Hair follicular keratinocyte (primary cell): ENCODE data around the genes NRTN, NDUFA11 and GPR108.

DNA sequence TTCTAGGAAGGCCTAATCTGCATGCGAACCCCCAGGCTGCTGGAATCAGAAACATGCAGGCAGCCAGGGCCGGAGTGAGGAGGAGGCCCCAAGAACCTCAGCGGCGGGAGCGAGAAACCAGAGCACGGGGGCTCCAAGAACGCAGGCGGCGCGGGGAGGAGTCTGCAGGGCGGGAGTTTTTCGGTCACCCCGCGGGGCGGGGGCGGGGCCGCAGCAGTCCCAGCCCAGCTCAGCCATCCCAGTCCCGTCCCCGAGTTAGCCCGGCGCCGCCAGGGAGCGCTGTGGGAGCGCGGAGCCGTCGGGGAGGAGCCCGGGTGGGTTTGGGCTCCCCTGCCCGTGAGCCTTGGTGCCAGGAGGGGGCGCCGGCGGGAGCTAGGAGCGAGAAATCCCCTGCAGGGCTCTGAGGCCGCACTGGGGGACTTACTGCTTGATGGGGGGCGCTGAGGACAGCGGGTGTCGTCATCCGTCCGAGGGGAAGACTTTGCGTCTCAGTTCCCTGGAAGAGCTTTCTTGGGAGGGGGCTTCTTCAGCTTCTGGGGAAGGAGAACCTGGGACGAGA lies 911 bp upstream of the NRTN start:
- RAMPAGE, long total RNA = no peak

DNA sequence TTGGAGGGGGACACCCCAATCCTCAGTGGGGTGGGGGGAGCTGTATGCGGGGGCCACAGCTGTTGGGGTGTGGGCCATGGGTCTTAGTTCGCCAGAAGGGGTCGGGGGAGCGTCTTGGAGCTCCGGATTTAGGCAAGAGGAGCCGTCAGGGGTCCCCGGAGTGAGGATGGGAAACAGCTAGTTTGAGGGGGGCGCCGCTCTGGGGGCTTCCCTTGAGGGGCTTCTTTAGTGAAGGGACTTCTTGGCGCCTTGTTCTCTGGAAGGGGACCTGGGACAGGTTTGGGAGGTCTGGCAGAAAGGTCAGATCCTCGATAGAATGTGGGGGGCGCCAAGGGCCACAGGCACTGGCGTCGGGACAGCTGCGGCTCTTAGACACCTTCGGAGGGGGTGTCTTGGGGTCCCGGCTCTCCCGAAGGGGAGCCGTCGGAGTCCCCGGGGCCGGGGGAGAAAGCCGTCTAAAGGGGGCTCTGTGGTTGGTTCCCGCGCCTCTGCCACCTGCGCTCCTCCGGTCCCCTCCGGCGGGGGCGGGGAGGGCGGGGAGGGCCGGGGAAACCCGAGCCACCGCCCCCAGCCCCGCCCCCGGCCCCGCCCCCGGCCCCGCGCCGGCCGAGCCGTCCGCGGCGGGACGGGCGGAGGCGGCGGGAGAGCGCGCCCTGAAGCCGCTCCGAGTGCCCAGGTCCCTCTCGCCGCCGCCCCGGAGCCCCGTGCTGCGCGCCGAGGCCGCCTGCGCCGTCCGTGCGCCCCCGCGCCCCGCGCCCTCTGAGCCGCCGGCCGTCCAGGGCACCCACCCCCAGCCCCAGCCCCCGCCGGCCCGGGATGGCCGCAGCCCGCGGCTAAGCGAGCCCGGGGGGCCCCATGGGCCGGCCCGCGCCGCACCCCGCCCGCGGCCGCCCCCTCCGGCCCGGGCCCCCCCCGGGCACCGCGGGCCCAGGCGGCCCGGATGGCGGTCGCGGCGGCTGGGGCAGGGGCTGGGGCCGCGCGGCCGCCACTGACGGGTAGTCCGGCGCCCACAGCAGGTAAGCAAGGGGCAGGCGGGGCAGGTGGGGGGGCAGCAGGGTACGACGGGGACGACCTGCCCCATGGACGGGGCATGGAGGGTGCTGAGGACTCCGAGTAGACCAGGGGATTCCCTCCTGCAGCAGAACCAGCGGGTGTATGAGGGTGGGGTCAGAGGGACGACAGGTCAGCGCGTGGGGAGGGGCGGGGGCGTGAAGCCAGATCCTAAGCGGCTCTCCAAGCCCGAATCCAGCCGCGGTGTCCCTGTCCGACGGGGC lies at the start of gene NRTN:
Gene NRTN, plus strand, starts transcription at position 632 of the 1,274 bp plus-strand sequence.
- RAMPAGE, long total RNA = no peak

DNA sequence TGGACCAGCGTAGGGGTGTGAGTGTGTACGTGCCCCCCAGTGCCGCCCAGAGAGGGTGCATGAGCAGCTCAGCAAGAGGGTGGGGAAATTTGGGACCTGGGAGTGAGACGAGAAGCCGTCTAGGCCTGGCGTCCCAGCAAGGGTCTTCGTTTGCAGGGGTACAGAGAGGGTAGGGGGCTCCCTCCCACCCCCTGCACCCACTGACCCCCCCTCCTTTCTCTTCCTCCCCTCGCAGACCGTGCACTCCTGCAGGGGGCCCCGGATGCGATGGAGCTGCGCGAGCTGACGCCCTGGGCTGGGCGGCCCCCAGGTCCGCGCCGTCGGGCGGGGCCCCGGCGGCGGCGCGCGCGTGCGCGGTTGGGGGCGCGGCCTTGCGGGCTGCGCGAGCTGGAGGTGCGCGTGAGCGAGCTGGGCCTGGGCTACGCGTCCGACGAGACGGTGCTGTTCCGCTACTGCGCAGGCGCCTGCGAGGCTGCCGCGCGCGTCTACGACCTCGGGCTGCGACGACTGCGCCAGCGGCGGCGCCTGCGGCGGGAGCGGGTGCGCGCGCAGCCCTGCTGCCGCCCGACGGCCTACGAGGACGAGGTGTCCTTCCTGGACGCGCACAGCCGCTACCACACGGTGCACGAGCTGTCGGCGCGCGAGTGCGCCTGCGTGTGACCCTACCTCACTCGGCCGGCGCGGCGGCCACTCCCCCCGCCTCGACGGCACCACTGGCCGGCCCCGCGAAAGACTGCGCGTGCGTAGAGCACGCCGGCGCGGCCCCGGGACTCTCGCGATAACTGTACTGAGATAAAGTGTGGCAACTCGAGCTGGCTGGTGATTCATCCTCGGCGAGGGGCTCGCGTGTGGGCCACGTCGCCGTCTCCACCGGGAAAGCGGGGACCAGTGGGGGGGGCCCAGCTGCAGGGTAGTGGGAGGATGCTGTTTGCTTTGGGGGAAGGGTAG lies 11.7 kb downstream of the FUT6 start:
- RAMPAGE, long total RNA = no peak

GRCh38 chr19:5894636-5895668 lies 8.6 kb downstream of the NDUFA11 start:
- RAMPAGE, long total RNA = no peak

DNA sequence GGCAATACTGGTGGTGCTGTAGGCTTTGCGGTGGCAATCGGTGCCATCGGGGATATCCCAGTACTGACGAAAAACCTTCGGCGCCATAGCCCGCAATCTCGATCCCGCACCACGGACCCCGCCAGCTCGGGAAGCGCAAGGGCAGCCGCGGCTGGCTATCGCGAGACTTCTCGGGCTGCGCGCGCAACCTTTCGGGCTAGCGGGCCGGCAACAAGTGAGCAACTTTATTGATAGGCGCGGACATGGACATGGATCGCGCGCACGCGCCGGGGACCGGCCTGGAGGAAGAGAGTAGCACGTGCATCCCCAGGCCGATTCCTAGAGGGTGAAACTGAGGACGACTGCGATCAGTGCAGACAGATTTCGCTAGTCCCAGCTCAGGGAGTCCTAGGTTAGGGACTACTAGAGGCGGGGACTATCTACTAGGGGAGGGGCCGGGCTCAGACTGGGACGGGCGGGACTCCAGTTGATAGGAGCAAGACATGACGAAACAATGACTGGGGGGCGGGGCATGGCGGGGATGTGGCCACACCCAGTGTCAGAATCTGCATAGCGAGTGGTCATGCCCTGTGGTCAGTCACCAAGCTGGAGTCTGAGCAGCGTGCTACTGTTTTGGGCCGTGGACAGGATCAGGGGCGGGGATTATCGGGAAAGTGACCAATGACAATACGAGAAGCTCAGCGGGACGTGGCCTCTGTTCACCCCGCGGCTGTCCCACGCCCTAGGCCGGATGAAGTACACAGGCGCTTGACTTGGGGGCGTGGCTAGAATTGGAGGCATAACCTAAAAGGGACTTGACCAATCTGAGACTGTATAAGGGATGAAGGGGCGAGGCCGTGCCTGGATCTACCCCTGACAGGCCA lies at the start of gene NDUFA11:
Gene NDUFA11, minus strand, starts transcription at position 169 of the 863 bp plus-strand sequence.
- RAMPAGE, long total RNA = start-site peak on the minus strand centred at position 142 of the sequence, 62 bp wide, 641 and 342 reads in 2 replicates

- RAMPAGE, long total RNA = no peak
Measured at GRCh38 chr19:6056159-6056721, 54.1 kb downstream of the RFX2 start.

DNA sequence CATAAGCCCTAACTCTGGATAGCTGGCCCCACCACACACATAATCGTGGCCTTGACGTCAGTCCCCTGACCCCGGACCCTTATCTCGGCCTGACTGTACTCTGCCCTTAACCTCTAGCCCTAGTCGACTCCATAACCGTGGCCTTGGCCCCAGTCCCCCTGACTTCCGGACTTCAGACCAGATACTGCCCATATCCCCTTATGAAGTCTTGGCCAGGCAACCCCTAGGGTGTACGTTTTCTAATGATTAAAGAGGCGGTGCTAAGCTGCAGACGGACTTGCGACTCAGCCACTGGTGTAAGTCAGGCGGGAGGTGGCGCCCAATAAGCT lies 322 bp upstream of the ALKBH7 start:
- RAMPAGE, long total RNA = no peak

DNA sequence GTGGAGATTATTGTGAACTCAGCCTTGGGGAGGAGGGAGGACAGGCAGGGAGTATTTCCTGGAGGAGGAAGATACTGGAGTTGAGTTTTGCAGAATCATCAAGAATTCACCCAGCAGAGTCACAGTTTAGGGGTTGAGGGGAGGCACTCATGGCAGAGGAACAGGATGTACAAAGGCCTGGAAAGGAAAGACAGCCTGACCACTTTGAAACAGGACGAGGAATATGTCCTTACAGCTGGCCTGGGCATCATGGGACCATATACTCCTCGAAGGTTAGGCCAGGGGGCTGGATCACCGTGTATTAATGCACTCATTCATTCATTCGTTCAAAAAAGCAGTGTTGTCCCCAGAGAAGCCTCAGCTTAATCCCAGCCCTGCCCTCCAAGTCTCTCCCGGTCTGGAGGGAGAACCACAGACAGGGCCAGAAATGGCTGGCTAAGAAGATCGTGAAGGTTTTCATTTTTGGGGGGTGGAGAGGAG lies 571 bp downstream of the GTF2F1 start:
- RAMPAGE, long total RNA = no peak

- RAMPAGE, long total RNA = no peak
Measured at GRCh38 chr19:6414235-6414792, 10.3 kb downstream of the KHSRP start.

GRCh38 chr19:6414793-6416169 lies 9.3 kb downstream of the KHSRP start:
- RAMPAGE, long total RNA = no peak

DNA sequence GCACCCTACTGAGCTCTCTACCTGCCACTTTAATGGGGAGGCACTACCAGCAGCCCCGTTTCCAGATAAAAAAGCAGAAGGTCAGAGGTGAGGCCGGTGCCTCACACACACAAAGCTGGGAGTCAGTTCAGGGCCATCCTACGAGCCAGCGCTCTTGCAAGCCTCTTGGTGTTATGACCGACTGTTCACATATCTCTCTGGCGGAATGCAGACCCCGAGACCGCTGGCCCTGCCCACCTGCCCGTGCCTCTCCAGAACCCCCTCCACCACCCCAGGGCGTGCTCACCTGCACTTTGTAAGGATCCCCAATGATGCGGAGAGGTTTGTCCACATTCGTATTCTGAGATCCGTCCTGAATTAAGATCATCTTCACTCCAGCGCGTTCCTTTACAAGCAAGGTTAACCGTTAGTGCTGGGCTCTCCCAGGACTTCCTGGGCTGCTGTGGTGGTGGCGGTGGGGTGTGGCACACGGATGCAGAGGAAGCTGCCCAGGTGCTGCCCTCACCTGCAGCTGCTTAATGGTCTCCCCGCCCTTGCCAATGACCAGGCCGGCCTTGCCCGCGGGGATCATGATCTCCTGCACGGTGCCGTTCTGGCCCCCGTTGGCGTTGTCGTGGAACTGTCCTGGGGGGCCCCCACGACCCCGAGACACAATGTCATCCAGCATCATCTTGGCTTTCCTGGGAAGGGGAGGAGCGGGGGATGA lies 6.3 kb downstream of the KHSRP start:
- RAMPAGE, long total RNA = no peak

DNA sequence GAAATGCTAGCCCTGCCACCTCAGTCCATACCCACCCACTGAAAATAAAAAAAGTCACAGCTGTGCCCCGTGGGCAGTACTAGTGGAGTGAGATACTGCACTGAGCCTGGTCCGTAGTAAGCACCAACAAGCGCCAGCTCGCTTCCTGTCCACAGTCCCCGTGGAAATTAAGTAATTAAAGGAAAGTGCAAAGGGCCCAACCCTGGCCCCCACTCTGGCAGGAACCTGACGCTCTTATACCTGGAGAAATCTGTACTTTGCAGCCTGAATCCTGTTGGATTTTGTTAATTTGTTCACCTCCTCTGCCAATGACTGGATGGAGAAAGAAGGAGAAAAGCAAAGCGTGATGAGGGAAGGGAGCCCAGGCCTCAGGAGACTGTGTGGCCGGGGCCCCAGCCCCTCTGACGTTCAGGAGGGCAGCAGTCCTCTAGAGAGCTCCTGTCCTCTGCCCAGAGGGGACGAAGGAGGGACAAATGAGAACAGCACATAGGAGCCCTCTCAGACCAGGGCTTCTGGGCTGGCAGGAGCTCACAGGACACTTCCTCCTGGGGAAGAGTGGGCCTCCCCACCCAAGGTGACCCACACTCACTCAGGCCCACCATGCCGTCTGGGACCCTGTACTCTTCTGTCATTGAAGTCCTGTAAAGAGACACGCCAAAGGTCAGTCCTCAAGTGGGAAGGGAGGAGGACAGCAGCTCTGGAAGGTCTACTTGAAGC lies 4.6 kb downstream of the KHSRP start:
- RAMPAGE, long total RNA = no peak

DNA sequence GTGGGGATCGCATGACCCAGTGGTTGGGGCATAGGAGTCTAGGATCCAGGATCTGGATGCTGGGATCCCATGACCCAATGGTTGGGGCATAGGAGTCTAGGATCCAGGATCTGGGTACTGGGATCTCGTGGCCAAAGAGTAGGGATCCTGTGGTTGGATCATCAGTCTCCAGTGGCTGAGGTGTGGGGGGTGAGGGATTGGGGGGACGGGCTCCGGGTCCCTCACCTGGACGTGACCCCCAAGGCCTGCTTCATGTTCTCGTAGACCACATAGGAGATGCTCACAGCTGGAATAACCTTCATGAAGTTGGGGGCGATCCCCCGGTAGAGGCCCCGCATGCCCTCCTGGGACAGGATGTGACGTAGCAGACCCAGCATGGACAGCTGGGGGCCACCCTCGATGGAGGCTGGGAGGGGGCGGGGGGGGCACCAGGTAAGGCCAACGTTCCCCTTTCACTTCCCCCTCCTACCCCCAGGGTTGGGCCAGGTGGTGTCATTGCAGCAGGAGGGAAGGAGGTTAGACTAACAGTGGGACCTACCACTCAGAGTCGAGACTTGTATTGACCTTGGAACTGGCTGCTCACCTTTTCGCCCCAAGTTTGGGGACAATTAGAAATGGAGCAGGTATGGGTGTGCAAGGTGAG lies 8.3 kb upstream of the SLC25A41 start:
- RAMPAGE, long total RNA = no peak

DNA sequence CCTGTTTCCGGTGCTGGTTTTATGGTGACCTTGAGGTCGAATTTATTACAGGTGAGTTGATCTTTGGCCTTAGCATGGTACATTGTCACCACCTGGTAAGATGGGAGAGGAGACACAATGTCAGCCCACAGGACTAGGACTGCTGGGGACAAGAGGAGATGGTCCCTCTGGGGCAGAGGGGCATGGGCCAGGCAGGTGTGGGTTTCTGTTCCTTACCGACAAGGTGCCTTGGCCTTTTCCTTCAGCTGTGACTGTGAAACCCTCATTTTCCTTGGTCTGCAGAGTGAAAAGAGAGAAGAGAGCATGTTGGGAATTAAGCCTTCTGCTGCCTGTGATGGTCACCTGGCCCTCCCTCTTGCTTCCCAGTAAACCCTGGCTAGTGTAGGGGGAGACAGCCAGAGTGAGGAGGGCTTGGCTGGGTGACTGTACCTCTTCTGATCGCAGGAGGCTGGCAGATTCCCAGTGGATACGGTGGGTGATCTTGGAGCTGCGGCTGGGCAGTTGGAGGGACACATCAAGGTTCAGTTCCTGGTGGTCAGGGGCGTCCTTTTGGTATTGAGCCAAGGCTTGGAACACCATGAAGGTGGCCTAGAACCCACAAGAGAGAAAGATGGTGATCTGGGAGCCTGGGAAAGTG lies 14.7 kb upstream of the TNFSF14 start:
- RAMPAGE, long total RNA = no peak

DNA sequence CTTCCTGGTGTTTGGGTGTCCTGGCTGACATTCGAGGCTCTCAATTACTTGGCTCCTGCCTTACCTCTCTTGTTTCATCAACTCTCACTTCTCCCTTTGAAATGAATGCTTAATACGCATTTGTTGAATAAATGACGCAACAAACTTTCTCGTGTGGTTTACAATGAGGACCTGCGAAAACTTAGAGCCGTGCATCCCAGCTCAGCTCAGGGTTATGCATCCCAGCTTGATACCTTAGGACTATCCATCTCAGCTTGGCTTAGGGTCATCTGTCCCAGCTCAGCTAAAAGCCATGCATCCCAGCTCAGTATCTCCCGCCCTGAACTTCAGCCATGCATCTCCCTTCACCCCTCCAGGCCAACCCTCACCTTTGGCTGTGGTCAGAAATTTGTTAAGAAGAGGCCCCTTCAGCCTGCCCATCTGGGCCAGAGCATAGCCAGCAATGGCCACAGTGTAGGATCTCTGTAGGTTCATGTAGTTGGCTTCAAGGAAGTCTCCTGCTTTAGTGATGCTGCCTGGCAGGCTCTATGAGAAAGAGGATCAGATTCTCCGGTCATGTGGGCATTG lies 16.5 kb upstream of the TNFSF14 start:
- RAMPAGE, long total RNA = no peak

GRCh38 chr19:6710619-6711075 lies 9.8 kb downstream of the C3 start:
- RAMPAGE, long total RNA = no peak

DNA sequence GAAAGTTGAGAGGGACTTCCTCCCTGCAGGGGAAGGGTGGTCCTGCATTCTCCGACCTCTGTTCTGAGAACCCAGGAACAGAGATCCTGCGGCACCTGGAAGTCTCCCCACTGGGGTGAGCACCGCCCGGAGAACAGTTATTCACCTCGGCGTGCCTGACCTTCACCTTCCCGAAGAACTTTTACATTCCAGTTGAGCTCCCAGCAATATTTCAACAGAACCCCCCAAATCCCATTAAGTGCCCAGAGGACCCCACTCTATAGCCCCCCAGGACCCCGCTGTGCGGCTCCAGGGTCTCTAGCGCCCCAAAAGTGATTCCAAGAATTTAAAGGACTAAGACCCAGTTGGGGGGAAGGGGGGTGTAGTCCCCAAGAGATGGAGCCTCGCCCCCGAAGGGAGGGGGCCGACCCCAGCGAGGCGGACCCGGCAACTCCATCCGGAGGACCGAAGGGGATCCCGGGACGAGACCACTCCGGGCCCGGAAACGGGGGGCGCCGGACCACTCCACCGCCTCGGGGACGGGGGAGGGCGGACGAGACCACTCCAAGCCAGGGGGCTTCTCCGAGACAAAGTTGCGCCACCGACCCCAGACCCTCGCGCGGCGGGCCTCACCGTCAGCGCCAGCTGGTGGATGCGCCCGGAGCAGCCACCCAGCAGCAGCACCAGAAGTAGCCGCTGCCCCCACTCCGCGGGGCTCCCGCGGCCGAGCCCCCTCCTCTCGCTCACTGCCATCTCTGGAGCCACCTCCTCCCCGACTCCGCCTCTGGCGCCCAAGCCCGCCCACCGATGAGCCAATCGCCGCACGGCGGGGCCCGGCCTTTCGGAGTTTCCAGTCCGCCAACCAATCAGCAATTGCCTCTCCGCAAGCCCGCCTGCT lies at the start of gene GPR108:
Gene GPR108, minus strand, starts transcription at position 736 of the 877 bp plus-strand sequence.
- RAMPAGE, long total RNA = no peak

GRCh38 chr19:6737722-6738245 lies 404 bp upstream of the GPR108 start:
- RAMPAGE, long total RNA = no peak

DNA sequence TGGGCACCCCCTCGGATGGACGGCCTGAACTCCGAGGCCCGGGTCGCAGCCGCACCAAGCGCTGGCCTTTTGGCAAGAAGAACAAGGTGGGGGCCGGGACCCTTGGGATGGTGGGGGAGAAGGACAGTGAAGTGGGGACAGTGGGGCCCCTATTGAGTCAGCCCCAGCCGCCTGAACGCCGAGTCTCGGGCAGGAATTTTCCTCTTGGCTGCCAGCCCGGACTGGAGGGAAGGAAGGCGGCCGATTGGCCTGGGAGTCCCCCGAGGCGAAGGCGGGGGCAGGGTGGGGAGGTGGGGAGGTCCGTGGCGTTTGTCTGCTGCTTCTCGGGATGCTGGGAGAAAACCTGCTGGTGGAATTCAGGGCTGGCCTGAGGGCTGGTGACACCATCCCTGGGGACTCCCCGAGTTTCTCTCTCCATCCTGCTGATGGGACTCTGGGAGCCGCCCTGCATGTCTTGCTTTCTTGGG lies 5.5 kb downstream of the TRIP10 start:
- RAMPAGE, long total RNA = no peak

DNA sequence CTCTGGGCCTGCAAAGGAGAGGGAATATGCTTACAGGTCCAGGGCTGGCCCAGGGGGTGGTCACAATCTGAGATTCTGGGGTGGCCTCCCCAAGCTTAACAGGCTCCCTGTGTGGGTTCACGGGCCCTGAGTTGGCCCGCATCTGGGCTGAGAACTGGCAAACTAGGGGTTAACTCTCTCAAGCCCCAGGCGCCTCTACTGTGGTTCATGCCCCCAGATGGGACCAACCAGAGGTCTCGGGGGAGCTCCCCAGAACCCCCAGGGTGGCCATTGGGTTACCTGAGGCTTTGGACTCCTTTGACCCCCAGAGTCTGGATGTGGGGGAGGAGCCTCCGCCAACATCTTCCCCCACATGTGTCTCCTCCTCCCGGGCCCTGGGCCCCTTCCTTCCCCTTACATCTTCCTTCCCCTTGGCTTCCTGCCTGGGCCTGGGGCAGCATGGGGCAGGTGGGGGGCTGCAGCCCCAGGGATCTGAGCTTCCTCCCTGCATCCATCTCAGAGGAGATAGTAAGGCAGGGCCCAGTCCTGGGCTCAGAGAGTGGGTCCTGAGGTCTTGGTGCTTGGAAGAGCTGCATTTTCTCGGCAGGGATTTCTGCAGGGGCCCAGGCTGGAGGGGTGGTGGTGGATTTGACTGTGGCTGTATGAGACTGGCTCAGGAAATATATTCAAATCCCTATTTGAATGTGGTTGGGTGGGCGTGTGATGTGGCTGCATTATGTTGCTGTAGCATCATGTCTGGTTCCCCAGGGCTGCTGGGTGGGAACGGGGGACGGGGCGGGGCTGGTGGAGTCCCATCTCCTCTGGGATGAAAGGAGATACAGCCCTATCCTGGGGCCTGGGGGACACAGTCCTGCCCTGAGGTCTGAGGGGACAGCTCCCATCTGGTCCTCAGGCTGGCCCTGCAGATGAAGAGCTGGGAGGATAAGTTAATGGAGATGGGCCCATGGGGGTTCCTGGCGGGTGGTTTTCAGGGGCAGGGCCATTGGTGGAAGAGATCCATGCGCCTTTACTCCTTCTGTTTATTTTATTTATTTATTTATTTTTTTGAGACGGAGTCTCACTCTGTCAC lies 926 bp downstream of the VAV1 start:
- RAMPAGE, long total RNA = no peak